ENCODE results near the gene HAND1.

- PRO-cap: no peak
Observed at GRCh38 chr5:151595073-151595723, 4.1 kb upstream of the FAT2 start.

DNA sequence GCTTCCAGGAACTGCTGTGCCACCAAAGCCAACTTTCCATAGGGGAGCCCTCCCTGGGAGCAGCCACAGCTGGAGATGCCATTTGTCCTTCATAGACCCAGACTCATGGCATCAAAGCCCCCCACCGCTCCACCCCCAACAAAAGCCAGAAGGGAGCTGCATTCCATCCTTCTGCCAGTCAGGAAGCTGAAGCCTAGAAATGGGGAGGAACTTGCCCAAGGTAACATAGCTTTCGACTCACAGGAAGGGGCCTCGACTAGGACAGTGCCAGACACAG lies 28.9 kb upstream of the FAT2 start:
- PRO-cap: no peak

- PRO-cap: no peak
Observed at GRCh38 chr5:151637571-151638235, 46.6 kb upstream of the FAT2 start.

DNA sequence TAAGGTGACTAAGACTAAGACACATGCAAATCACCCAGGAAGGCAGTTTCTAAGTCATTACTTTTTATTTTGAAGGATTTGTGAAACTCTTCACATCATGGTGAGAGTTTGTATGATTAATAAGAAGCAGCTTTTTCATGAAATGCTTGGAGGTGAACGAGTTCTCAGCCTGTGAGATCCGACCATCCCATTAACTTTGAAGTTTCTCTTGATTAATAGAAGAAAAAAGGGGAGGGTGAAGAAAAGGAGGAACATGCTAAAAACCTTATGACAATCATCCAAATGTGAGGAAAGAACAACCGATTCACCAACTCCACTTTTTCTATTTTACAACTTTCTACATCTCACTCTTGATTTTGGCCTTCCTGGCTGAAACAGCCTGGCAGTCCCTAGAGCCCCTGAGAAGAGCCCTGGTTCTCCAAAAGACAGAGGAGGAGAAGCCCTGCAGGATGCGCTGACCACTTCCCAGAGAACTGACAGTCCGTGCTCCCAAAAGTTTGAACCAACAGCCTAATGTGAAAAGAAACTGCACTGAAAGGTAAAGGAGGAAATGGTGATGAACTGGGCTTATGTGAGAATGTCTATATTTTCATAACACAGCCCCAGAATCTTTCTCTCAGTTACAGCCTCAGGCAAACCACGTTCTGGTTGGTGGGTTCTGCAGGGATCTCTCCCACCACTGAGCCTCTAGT lies 24.2 kb downstream of the SPARC start:
- PRO-cap: no peak

GRCh38 chr5:151770025-151770150 lies 1.9 kb upstream of the G3BP1 start:
- PRO-cap: no peak

DNA sequence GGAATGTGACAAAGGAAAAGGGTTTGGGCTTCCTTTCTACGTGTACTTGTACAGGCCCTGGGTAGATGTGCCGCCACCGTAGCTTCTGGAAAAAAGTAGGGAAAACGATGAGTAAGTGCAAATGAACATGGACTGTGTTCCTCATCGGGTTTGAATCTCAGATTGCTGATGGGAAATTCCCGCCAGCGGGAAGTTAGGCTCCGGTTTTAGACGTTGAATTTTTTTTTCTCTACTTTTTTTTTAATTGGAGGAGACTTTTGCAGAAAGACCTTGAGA lies 1.1 kb downstream of the G3BP1 start:
- PRO-cap: unidirectional peak, minus-strand start at position 87 of the sequence

DNA sequence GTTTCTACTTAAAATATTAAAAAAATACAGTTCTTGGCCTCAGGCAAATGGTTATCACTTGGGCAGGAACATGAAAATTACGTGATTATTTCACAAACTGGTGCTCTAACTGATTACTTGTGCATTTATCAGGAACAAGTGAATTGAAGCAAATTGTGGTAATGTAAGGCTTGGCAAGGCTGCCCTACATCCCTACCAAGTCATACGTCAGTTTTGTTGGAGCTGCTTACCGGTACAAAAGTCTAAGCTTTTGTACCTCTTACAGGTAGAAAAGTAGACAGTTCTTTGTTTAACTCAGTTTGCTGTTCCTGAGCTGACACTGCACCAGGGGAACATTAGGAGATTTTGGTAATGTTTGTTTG lies 2.2 kb downstream of the G3BP1 start:
- PRO-cap: no peak

DNA sequence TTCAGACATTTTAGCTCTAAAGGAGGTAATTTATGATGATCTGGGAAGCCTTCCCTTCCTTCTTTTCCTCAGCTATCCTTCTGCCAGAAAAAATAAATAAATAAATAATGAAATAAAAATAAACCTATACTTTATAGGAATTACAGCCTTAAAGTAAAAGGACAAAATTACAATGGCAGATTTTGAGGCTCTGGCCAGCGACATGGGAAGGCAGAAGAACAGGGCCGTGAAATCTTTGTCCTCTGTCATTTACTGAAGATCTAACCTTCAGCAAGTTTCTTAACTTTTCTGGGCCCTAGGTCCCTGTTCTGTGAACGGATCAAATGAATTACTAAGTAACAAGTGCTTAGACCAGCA lies 68.8 kb downstream of the FAM114A2 start:
- PRO-cap: no peak

- PRO-cap: no peak
Observed at GRCh38 chr5:154042799-154043224, 4.0 kb downstream of the MFAP3 start.

- PRO-cap: no peak
Observed at GRCh38 chr5:154178609-154179071, 11.9 kb upstream of the GALNT10 start.

DNA sequence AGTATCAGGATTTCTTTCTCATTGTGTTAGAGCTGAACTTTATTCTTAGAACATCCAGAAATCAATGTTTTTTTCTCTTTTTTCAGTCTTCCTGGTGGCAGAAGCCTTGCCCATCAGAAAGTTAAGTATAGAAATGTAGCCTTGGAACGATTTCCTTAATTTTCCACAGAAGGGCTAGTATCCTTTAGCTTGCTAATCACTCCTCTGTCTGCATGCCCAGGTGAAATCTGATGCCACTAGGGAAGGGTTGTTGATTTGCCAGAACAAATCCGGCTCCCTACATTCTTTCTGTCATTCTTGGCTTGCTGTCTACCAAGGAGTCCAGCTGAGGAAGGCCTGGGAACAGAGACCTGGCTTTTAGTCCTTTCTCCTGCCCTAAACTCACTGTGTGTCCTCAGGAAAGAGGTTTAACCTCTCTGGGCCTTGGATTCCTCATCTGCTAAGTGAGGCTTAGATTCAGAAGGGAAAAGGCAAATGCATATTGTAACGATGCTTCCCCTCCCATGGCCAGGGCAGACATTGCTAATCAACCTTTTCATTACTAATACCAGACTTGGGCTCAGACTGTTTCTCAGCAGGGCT lies 3.8 kb downstream of the GALNT10 start:
- PRO-cap: no peak

DNA sequence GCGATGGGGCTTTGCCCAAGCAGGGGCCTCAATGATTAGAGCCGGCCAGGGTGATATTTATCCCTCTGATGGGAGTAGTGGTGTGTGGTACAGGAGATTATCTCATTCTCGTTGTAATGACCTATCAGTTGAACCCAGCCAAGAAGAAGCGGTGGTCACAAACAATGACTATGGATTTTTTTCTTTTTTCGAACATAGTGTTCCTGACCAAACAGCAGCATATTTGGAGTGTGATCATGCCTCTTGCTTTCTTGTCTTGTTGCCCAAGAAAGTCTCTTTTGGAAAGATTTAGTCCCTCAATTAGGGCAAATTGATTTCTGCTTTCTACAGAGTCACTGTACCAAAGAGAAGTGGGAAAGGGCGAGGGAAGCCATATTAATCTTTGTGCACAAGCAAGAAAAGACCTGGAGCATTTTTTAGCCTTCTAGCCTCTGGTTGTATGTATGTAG lies 71.9 kb upstream of the SAP30L start:
- PRO-cap: no peak

GRCh38 chr5:154405198-154405868 lies 40.5 kb upstream of the SAP30L start:
- PRO-cap: no peak

GRCh38 chr5:154450827-154451287 lies 5.1 kb downstream of the SAP30L start:
- PRO-cap: no peak

GRCh38 chr5:154478010-154479094 lies at the start of gene HAND1:
TSS of gene HAND1 (minus strand) at chr5:154478227.
- PRO-cap: bidirectional peak, plus-strand start at chr5:154478488, minus-strand start at chr5:154478227; bidirectional peak, plus-strand start at chr5:154478844, minus-strand start at chr5:154478717

DNA sequence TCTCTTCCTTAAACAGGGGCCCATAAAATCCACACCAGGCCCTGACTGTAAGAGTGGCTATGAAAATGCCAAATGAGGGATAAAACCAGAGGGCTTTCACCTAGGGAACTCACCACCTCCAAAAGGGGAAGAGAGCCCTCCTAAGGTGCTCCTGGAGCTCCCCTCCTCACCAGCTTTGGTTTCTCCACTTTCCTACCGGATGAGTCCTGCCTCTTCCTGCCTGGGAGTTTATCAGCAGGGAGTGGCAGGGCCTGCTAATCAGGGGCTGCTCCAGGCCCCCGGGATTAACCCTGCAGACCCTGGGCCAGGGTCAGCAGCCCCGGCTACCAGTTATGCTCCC lies 130.3 kb upstream of the HAND1 start:
- PRO-cap: no peak

GRCh38 chr5:154646878-154647700 lies 108.1 kb upstream of the LARP1 start:
- PRO-cap: bidirectional peak, plus-strand start at chr5:154647492, minus-strand start at chr5:154647341

- PRO-cap: no peak
Observed at GRCh38 chr5:154647796-154648129, 107.4 kb upstream of the LARP1 start.

DNA sequence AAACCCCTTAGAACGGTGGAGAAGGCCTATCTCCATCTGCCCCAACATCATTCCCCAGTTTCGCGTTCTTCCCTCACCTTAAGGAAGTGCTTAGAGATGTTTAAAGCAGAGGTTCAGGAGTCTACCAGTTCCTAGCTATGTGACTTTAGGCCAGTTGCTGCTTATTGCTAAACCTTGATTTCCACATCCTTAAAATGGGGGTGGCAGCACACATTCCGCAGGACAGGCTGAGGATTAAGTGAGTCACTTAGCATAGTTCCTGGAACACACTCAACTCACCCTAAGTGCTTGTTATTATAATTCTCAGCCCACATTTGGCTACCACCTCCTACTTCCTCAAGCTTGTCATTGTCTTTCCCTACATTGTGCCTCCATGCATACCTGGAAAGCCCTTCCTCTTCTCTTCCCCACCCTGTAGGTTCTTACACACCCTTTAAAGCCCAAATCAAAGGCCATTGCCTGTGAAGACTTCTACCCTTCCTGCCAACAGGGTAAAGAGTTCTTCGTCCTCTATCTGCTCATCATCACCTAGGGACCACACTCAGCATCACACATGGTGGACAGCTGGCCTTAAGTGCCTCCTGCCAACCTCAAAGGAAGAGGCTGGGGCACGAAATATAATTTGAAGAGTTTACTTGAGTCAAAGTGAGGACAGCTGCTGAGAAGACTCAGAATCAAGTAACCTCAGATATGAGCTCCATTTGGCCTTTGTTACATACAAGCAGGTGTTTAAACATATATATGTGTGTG lies 62.9 kb upstream of the LARP1 start:
- PRO-cap: no peak

DNA sequence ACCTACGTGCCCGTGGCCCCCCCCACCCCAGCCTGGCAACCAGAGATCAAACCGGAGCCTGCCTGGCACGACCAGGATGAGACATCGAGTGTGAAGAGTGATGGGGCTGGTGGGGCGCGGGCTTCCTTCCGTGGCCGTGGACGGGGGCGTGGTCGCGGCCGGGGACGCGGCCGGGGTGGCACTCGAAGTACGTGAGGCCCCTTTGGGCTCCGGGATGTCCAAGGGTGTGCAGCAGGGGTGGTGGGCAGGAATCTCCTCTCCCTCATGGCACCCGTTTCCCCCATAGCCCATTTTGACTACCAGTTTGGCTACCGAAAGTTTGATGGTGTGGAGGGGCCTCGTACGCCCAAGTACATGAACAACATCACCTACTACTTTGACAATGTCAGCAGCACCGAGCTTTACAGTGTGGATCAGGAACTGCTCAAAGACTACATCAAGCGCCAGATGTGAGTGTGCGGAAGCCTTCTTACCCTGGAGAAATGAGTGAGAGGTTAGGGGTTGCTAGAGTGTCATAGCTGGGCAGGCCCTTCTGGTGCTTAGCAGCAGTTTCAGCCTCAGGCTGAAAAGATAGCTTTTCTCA lies 38.7 kb downstream of the LARP1 start:
- PRO-cap: no peak